BE2C (cell line): ENCODE measurements around a stretch of chr18.

- RRBS: no CpG with 5 or more reads among the region's 12 CpGs
These were observed 106.4 kb downstream of the ZNF532 start for GRCh38 chr18:58970964-58971517.

- RRBS: no CpG with 5 or more reads among the region's 3 CpGs
These were observed 6.4 kb downstream of the LMAN1 start for GRCh38 chr18:59352655-59353046.

GRCh38 chr18:59695664-59697065, 1.1 kb downstream of the CCBE1 start:
- RRBS: 26% methylated on average over 28 of the region's 73 CpGs

GRCh38 chr18:60294045-60294423, 78.5 kb downstream of the MC4R start:
- RRBS: no CpG with 5 or more reads among the region's 21 CpGs

DNA sequence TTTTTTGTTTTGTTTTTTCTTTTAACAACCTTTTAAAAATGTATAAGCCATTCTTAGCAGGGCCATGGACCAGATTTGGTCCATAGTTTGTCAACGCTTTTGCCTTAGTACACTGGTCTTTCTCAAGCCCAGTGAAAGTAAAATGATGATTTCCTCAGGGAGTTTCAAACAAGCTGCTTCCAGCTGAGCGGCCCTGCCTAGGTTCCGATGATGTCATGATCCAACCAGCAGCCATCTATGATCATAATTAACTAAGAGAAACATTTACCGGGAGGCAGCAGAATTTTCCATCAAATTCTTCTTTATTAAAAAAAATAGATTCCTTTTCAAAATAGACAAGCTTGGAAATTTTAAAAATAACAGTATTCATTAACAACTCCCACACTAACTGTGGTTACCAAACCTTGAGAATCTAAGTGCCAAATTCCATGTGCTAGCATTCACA, 149.0 kb downstream of the RNF152 start:
- RRBS: no CpG with 5 or more reads among the region's 4 CpGs

DNA sequence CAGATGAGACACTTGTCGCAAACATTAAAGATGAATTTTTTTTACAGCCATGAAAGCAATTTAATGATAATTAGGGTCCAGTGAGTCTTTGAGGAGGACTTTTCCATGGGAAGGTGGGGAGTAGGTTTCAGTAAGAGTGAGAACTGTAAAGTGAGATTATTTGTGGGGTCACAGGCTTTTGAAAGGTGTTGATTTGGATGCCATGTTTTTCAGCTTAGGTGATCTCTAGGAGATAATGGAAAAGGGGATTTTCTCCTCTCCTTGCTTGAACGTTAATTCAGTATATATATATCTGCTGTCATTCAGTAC, 2.4 kb downstream of the ZCCHC2 start:
- RRBS: no CpG with 5 or more reads among the region's 2 CpGs

DNA sequence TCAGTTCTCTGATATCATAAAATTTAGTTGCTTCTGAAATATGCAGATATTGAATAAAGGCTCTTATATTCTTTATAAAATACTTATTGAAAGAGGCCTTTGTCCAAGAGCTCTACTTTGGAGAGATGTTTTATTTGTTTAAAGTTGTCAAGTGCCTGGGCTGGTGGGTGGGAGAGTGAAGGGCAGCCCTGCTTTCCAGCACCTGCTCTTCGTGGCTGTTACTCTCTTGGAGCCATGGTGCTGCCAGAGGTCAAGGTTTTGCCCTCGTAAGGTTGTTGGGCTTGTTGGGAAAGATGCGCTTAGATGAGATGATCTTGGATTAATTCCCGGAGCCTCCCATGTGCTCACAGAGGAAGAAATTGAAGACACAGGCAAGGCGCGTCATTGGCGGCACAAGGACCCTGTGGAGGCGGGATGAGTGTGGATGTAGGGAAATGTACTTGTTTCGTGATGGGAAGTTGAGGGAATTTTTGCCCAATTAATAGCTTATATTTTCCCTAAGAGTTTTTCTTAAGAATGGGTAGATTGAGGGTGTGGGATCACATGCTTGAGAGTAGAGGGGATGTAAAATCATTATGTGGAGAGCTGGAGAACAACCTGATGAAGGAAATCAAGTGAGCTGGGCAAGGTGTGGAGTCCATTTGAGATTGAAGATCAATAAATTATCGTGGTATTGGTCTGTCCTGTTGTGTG, 28.0 kb downstream of the ZCCHC2 start:
- RRBS: no CpG with 5 or more reads among the region's 10 CpGs

- RRBS: no CpG with 5 or more reads among the region's 5 CpGs
These were observed 48.3 kb downstream of the ZCCHC2 start for GRCh38 chr18:62571042-62571534.

DNA sequence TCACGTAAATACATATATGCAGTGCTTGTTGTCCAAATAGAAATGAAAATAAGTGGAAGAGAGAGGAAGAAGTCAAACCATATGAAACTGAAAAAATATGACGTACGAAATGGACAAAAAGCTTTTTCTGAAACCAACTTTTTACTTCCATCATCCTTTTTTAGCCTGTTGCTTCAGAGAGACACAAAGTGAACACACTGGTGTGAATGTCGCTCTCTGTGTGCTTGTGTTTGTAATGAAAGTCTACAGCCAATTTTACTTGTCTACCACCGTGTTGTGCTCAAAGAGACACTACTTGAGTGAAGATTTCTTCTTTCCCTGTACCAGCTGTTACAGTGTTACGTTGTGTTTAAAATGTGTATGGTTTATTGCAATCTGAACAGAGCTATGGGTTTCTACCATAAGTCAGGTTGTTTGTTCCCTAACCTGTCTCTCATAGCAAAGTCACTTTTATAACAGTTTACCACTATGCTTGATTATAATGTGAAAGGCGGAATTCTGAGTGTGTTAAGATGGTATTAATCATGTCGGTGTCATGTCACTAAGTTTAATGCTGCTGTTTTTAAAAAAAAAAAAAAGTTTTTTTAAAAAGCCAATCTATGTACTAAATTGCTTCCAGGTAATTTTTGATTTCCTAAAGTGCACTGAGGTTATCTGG, 54.5 kb downstream of the ZCCHC2 start:
- RRBS: no CpG with 5 or more reads among the region's 8 CpGs

DNA sequence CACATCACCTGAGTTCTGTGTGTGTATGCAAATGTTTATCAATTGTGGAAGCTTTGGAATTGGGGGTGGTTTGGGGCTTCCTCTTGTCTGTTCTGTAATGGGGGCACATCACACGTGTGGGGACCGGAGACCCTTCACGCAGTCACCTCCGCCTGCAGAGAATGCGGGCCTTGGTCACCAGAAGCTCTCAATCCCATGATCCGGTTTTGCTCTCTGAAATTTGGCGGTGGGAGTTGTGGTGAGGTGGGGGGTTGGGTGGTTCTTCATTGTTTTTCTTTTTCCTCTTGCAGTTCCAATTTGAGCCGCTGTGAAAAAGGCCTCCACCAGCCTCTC, 61.3 kb downstream of the ZCCHC2 start:
- RRBS: 67% methylated on average over 4 of the region's 8 CpGs

DNA sequence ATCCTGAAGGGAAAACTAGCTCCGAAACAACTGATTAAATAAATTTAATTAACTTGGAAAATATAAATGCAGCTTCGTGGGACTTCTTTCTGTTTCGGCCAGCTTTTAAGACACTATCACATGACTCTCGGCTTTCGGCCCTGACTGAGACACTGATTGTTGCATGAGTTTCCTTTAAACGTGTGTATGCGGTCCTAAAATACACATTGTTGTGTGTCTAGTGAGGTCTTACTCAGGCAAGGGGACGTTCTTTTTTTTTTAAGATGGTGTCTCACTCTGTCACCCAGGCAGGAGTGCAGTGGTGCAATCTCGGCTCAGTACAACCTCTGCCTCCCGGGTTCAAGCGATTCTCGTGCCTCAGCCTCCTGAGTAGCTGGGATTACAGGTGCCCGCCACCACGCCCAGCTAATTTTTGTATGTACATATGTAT, 63.3 kb upstream of the PHLPP1 start:
- RRBS: no CpG with 5 or more reads among the region's 14 CpGs

- RRBS: 1% methylated on average over 20 of the region's 52 CpGs
These were observed 512 bp upstream of the PHLPP1 start for GRCh38 chr18:62714625-62715432.

DNA sequence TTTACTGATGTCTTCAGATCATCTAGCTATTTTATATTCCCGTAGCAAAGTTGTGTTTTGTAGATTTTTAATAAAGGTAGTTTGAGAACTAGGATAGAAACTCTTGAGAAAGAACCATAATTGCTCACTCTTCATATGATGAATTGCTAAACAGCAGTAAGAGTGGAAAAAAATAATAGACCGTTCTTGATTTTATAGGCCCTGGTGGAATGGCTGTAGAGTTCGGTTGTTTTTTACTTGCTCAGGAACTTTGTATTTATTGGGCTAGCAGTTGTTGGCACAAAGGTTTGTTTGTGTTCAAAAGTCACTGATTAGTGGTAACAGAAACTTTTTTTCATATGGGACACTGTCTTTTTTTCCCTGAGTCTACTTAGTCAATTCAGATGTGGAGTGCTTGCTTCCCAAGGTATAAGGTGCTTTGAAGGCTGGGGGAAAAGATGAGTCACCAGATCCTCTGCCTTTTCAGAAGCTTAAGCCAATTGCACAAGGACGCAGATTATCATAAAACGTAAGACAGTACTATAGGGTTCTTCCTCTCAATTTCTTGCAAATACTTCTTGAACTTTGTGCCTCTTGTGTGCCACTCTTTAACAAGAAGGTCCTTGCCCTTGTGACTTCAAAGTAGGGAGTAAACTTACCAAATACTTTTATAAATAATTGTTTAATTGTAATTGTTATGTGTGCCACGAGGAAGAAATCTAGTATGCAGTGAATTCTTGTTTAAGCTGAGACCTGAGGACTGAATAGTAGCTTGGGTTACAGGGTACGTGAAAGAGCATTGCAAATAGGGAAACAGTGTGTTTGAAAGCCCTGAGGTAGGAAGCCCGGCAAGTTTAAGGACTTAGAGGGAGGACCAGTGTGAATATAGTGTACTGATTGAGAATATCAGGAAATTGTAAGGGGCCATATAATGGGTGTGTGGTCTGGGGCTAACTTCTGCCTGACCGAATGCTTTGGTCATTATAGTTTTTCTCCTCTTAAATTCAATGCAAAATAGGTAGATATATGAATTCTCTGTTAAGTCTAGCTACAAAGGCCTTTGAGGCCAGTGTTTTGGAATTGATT, 26.0 kb downstream of the PHLPP1 start:
- RRBS: no CpG with 5 or more reads among the region's 9 CpGs

DNA sequence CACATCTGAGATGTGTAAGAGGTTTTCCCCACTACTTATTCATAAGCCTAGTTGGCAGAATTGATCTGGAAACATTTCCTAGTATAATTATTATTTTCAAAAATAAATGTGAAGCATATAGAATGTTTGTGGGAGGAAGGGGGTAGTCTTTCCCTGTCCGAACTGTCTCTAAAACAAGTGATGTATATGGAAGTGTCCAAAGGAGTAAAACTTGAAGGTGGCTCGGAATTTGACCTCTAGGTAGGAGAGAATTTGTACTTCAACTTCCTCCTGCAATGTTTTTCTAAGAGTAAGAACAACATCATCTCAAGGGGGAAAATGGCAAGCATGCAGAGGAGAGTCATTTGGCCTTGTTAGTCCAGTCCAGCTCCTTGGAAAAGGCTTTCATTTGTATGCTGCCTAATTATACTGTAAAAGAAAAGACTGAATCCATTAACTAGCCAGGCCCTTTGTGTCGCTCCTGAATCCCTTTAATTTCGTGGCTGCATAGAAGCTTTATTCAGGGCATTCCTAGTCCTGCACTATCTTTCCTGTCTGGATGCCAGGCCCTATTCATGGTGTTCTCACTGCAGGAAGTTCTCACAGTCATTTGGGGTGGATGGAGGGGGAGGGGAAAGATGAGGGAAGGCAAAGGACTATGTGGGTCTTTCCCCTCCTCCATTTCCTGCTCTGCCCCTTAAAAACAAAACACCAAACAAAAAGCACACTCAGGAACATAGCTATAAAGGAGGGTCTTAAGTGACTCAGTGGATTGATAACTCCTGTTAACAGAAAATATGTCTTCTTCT, 36.0 kb downstream of the PHLPP1 start:
- RRBS: no CpG with 5 or more reads among the region's 4 CpGs

- RRBS: no CpG with 5 or more reads among the region's 4 CpGs
These were observed 43.4 kb downstream of the PHLPP1 start for GRCh38 chr18:62758668-62759294.

DNA sequence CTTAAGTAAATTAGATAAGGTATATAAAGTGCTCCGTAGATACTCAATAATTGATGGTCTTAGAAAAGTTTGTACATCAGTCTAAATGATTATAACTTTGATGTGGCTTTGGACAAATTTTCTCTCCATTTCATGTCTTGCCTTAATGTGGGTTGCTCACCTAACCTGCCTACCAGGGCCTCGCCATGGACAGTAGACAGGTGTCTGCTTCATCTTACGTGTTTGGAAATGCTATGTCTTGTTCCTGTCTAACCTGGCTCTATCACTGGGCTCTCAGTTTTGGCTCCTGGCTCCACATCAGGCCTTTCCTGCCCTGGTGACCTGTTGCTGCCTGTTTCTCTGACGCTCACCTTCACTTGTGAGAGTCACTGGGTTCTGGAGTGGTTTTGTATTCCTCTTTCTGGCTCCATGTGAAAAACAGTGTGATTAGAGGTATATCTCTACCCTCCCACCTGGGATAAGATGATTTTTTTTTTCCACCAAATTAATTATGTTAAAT, 65.9 kb downstream of the PHLPP1 start:
- RRBS: no CpG with 5 or more reads among the region's 4 CpGs

- RRBS: no CpG with 5 or more reads among the region's 7 CpGs
These were observed 135.2 kb downstream of the PHLPP1 start for GRCh38 chr18:62850401-62851089.

DNA sequence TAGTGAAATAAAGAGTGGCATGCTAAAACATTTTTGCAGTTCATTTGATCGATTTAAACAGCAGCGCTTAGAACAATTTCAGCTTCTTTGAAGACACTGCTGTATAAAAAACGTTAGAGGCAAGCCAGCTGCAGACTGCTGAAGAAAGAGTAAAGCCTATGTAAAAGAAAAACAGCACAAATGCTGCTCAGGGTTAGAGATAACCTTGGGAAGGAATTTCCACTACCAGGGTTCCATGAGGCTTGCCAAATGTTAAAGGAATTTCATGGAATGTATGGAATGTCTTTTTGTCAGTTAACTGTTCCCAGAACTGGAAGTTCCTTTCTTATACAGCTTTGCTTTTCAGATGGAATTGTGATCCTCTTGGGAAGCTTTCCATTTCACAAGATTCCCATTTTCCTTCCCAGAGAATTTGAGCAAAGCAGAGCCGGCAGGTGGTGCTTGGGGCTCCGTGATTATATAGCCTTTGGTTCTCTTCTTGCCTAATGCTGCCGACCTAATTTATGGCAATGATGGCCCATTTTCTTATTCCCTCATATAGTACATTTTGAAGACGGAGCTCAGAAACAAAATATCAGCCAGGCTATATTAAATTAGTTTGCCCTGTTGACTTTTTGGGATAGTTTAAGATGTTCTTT, 162.1 kb downstream of the PHLPP1 start:
- RRBS: no CpG with 5 or more reads among the region's 7 CpGs

GRCh38 chr18:63148333-63149272, 171.0 kb downstream of the BCL2 start:
- RRBS: no CpG with 5 or more reads among the region's 14 CpGs

GRCh38 chr18:63178200-63179062, 141.1 kb downstream of the BCL2 start:
- RRBS: no CpG with 5 or more reads among the region's 17 CpGs